PFSK-1 (cell line): ENCODE data around the gene FST.

- RRBS, result no CpG with 5 or more reads among the region's 6 CpGs
Measured at GRCh38 chr5:43314597-43315141, 1.5 kb upstream of the HMGCS1 start.

- RRBS, result no CpG with 5 or more reads among the region's 4 CpGs
Measured at GRCh38 chr5:43411294-43411979, 754 bp downstream of the CCL28 start.

GRCh38 chr5:43482590-43483151, 994 bp downstream of the TMEM267 start:
- RRBS, result no CpG with 5 or more reads among the region's 5 CpGs

DNA sequence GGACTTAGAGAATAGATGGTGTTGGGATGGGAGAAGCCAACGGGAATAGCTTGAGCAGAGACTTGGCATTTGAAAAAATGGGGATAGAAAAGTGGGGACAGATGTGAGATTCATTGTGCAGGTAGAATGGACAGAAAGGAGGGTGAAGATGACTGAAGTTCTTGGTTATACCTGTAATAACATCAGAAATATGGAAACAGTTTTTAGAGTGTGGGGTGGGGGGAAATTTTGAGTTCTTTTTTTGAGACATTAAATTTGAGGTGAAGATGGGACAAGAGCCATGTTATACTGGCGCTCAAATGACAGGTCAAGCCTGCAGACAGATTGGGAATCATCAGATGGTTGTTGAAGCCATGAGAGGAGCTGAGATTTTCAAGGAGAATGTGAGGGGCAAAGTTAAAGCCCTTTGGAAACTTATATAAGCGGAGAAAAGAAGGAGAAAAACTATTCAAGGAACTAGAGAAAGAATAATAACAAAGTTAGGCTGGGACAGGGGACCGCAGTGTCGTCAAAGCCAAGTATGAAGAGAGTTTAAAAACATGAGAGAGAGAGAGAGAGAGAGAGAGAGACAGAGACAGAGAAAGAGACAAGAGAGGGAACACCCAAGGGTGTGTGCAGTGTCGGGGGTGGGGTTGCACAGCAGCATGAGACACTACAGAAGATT, 74.0 kb downstream of the NNT start:
- RRBS, result no CpG with 5 or more reads among the region's 6 CpGs

- RRBS, result no CpG with 5 or more reads among the region's 2 CpGs
Measured at GRCh38 chr5:43683882-43684088, 80.8 kb downstream of the NNT start.

DNA sequence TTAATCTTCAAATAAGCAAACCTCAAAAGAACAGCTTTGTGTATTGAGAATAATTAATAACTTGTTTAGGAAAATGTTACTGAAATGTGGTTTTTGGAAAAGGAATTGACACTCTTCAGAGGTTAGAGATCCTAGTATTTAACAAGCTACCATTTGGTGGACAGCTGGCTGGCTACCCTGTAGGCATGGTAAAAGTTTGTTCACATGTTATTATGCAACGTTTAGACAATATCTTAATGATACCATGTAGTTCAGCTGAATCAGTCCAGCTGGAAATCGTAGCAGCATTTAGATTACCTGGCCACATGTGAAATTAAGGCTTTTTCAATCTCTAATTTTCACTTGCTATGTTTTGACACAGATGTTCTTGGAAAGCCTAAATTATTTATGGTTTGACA, 3.7 kb downstream of the FGF10 start:
- RRBS, result no CpG with 5 or more reads among the region's 2 CpGs

DNA sequence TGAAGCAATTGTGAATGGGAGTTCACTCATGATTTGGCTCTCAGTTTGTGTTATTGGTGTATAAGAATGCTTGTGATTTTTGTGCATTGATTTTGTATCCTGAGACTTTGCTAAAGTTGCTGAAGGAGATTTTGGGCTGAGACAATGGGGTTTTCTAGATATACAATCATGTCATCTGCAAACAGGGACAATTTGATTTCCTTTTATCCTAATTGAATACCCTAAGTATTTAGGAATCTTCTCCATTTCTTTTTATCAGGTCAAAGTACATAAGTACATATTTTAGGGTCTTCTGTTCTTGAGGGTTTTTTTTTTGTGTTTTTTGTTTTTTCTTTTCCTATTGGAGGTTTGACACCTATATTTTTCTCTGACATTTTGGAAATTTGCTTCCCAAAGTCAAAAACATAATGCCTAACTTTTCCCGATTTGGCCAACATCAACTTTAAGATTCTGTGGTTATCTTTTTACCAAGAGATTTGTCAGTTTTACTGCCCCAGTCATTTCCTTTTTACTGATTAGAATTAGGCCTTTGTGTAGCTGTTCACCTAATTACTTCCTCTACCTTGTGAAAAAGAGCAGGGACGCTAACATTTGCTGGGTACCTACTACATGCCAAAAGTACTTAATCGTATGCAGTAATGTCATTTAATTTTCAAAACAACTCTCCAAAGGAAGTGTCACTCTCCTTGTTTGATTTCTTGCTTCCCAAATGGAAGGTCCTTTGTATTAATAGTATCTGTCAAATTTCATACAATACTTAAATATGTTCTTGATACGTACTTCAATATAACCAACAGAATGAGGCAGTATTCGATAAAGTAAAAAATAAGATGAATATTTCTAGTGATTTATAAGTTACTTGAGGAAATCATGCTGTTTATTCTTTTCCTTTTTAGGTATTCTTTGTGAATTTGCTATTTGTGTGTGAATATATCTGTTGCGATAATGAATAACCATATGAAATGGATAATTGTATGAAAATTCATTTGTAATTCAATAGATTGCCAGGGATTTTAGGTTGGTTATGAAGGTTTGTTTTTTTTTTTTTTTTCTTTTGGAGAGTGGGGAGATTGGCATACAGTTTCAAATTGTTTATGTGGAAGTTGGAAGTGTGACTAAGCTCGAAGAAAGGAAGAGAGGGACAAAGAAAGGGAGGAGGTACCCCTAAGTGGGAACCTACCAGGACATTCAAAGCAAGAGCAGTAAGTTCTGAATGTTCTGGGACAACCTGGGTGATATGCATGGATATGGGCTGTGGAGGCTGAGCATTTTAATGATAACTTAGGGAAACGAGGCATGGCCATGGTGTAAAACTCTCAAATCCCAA, 18.0 kb downstream of the MRPS30 start:
- RRBS, result no CpG with 5 or more reads among the region's 8 CpGs

- RRBS, result no CpG with 5 or more reads among the region's 10 CpGs
Measured at GRCh38 chr5:50665581-50666224, 734 bp upstream of the PARP8 start.

DNA sequence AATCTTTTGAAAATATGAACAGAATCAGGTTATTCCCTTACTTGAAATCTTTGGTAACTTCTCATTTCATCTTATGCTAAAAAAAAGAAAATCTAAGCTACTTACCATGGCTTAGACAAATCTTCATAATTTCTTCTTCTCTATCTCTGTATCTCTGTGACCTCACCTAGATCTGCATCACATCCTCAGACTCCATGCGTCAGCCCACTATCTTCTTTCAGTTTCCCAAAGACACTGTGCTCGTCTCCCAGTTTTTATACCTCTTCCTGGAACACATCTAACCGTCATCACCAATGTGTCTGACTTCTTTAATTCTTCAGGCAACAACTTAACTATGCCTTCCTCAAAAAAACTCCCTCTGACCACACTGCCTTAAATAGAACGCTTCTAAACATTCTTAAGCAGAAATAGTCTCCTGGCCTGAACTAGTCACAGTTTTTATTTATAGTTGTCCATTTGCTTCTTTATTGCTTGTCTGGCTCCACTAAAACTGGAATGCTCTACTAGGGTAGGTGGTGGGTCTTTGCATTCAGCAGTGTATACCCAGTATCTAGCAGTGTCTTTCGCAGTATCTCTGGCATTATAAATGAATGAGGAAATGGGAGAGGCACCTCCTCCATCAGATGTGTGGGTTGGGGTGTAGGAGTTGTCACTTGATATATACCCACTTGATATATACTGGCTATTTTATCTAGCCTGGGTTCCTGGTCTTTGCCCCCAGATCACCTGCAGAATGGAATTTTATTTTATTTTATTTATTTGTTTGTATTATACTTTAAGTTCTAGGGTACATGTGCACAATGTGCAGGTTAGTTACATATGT, 208.3 kb downstream of the PARP8 start:
- RRBS, result no CpG with 5 or more reads among the region's 5 CpGs

GRCh38 chr5:52668735-52669319, 118.9 kb upstream of the ITGA1 start:
- RRBS, result no CpG with 5 or more reads among the region's 15 CpGs

DNA sequence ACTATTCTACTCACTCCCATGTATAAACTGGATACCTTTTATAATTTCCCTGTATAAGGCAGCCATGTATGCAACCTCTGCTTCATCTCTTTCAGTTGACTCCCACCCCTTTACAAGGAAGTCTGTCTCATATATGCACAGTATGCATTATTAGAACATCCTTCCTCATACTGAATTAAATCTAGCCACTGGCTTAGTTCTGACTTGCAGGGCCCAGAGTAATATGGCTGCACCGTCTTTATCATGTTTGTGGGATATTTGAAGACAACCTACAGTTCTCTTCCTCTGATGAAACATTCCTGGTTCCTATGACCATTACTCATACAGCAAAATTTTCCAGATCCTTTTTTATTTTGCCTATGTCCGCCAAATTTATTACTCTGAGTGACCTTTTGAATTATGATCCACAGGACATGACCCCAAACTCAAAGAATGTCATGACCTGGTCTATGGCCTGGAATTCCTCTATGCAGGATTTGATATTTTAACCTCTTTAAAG, 76.6 kb upstream of the ITGA1 start:
- RRBS, result no CpG with 5 or more reads among the region's 2 CpGs

DNA sequence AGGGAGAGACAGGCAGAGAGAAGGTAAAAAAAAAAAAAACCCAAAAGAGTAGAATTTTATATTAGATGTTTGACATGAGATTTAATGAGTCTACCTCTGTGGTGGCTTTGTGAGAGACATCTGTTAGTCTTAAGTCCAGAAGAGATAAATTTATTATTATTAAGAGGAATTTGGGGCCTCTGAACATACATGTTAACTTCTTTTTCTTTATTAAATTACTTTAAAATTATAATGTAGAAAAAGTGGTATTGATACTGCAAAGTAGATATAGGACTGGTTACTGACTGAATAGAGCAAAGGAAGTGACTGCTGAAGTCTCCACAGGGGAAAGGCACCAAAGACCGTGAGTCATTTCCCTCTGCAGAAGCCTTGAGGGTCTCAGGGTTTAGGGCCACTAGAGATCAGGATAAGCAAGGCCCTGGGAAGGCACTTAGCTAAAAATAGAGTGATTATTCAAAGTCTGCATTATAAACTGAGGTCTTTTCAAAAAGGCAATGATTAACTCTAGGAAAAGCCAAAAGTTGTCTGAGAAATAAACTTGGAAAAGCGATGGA, 44.8 kb upstream of the ITGA1 start:
- RRBS, result no CpG with 5 or more reads among the region's 2 CpGs

GRCh38 chr5:52809884-52810812, 22.4 kb downstream of the ITGA1 start:
- RRBS, result no CpG with 5 or more reads among the region's 4 CpGs

DNA sequence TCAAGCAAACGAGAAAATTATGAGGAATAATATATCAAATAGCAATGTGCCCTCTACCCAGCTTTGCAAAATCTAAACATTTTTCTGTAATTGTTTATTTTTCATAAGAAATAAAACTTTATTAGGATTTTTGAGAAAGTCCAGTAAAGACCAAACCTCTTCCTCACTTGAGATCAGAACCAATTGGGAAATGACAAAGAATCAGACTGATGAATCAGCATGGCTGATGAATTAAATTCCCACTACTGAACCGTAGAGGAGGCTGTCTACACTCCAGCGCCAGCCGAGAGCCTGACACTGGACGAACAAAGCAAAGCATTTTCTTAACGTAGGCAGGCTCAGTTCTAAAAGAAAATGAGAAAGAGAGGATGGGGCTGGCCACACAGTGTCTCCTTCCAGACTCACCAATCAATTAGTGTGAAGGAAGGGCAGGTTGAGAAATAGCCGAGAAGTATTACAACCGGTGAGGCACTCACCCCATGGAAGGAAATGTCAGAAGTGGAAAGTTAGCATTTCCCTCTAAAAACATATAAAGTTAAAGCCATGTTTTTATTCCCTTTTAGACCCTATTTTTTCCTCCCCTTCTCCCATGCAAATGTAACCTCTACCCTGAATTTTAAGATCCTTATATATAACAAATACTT, 49.3 kb downstream of the ITGA1 start:
- RRBS, result no CpG with 5 or more reads among the region's 8 CpGs

DNA sequence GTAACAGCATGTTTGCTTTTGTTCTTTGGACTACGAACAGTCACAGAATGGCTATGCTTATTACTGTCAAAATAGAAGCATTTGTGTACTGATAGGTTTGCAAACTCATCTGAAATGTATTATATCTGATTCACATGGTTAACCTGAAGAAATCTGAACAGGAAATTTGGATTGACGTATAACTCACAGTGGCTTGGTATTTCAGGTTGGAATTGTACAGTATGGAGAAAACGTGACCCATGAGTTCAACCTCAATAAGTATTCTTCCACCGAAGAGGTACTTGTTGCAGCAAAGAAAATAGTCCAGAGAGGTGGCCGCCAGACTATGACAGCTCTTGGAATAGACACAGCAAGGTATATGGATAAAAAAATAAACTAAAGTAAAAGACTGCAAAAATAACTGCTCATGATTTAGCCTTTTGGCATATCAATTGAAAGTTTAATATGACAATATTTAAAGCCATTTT, 94.0 kb downstream of the ITGA1 start:
- RRBS, result no CpG with 5 or more reads among the region's 5 CpGs

- RRBS, result 3% methylated on average over 48 of the region's 104 CpGs
Measured at GRCh38 chr5:53480045-53481094, at the start of gene FST. TSS of gene FST (plus strand) at chr5:53480629.

DNA sequence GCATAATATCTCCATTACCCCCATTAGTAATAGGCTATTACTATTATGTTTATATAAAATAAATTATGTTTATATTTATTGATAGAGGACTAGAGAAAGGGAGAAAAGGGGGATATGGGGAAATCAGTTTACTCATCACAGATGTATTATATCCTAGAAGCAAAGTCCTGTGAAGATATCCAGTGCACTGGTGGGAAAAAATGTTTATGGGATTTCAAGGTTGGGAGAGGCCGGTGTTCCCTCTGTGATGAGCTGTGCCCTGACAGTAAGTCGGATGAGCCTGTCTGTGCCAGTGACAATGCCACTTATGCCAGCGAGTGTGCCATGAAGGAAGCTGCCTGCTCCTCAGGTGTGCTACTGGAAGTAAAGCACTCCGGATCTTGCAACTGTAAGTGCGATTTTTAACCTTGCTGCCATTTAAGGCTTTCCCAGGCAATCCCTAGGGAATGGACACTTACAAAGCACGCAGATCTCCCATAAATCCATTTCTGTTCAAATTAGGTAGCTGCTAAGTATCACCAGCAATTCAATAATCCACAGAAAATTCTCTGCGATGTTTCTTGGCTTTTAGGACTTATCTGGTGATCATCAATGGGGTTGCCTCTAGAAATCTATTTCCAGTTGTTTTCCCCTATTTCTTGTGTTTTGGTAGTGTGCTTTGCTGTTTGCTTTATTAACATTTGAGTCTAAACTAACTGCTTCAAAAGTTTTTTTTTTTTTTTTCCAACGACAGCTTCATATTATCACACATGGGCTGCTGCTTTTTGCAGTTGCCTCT, 4.6 kb downstream of the FST start:
- RRBS, result no CpG with 5 or more reads among the region's 8 CpGs

DNA sequence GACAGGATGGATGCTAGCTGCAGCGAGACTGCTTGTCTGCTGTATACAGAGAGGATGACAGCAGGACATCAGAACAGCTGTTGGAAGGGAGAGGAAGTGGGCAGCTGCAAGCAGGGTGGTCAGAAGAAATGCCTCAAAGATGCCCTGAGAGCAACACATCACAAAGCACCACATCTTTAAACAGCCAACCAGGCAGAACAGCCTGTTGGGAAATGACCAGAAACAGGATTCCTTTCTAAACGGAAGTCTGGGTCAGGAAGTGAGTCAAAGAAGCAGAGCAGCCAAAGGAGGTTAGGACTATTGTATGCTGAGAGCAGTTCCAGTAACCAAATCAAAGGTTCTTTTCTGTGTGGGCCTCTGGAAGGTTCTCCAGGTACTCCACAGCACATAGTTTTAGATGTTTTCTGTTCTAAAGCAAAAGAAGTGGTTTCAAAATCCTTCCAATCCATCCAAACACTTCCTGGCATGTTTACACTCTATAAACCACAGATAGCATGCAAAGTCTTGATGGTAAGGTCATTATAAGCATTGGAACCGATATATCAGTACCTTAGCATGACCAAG, 219.3 kb downstream of the NDUFS4 start:
- RRBS, result no CpG with 5 or more reads among the region's 3 CpGs

DNA sequence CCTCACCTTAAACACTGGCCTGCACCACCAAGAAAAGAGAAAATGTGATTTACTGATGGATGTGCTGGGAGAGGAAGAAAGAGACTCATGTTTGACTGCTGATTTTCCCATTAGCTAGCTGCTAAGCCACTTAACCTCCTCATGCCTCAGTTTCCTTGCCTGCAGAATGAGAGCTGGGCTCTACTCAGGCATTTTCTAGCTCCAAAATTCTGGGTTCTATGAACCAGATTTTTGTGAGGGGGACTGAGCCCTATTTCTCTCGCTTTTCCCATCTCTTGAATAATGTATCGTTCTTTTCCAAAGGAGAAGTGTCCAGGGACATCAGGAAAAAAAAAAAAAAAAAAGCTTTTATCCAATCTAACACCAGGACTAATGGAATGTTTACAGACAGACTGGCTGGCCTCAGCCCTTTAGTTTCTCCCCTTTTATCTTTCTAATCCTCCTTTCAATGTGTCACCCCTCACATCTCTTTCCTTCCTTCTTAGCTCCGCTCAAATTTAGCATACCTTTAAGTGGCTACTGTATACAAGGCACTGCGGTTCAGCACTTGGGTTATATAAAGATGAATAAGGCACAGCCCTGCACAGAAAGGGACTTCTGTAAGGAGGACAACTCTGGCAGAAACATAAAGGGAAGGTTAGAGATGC, 312.3 kb downstream of the ARL15 start:
- RRBS, result no CpG with 5 or more reads among the region's 4 CpGs